ENCODE measurements around the genes ETV7 and PI16.

DNA sequence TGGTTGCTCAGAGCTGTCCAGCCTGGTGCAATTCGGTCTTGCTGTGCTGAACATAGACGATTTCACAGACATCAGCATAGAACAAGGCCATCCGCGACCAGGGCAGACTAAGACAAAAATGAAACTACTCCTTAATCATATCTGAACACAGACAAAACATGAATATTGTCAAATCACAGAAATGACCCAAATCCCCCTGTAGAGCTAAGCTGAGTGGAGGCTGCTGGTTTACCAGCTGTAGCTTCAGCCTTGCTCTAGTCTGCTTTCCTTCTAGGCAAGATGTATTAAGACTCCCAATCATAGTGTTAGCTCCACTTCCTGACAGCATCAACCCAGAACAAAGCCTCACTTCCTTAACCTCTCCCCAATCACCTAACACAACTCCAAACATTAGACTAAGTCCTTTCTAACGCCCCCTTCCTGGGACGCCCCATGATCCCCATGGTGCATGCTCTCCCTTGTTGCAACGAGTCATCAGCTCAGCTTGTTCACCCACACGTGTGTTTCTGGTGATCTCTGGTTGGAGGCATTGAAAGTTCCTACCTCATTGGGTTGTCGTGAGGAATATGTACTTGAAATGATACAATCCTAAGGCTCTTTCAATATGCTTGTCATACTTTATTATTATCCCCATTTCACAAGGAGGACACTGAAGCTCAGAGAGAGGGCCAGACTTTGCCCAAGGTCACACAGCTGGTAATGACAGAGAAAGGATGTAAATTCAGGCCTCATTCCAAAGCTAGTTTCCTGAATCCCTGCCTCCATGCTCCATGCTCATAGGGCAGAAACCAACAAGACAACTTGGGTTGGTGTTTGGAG is 3.4 kb upstream of the MAPK13 start:
- PRO-cap, result no peak

DNA sequence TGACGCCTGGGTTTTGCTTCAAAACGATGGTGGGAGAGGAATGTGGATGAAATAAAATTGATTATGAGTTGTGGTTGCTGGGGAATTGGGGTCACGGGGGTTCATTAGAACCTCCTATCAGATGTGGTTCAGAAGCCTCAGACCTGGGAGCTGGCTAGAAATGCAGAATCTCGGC is 605 bp upstream of the MAPK13 start:
- PRO-cap, result no peak

DNA sequence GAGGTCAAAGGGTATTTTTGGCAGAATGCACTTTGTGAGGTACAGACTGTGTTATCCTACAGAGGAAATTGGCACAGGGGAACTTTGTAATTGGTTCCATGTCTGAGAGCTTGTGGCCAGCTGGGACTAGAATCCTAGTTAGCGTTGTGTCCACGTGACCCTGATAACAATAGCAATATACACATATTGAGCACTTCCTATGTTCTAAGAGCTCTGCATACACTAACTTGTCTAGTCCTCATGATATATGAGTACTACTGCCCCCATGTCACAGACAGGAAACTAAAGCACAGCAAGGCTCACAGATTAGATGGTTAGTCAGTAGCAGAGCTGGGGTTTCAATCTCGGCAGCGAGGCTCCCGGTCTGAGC is 1.3 kb downstream of the MAPK13 start:
- PRO-cap, result no peak

- PRO-cap, result no peak
These were observed 1.7 kb downstream of the MAPK13 start for GRCh38 chr6:36131953-36132419.

GRCh38 chr6:36196854-36197262 is 314 bp downstream of the BRPF3 start:
- PRO-cap, result unidirectional peak, minus-strand start at chr6:36196946; bidirectional peak, plus-strand start at chr6:36197396, minus-strand start at chr6:36197193

GRCh38 chr6:36368920-36369430 is 18.5 kb downstream of the ETV7 start:
- PRO-cap, result no peak

GRCh38 chr6:36387454-36388141 is at the start of gene ETV7:
Gene ETV7, minus strand, starts transcription at chr6:36387669.
- PRO-cap, result no peak

GRCh38 chr6:36510084-36510582 is 37.1 kb downstream of the STK38 start:
- PRO-cap, result no peak

DNA sequence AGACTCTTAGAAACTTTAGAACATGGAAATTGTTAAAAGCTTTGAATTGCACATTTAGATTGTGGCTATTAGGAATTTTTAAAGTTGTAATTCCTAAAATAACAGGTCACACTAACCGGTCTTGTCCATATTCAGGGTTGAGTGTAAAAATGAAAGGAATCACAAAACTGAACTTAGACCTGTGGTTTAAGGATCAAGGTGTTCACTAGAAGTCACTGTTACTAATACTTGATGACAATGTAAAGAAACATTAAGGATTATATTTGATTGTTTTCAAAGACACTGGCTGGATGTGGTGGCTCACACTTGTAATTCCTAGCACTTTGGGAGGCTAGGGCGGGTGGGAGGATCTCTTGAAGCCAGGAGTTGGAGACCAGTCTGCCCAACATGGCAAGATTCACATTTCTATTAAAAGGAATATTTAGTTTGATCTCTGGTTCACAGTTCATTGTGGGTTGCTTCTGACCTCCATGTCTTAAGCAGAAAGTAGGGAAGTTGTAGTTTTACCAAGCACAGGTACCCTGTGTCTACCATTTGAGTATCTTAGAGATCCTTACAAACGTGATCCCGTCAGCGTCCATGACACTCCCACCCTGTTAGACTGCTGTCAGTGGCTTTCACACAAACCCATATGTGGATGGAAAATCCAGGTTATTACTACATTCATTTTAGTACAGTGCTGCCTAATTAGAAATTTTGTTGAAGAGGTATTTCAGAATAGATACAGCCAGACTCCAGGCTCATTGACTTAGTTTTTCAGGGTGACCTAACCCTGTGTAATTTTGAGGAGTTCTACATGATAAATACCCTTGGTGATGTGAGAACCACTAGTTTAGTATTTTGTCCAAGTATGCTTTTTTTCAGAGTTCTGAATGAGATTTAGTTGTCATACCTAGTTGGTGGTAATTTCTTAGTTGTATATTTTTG is 10.1 kb downstream of the SRSF3 start:
- PRO-cap, result no peak

GRCh38 chr6:36611643-36612131 is 17.5 kb downstream of the SRSF3 start:
- PRO-cap, result no peak

- PRO-cap, result no peak
These were observed 13.9 kb upstream of the CDKN1A start for GRCh38 chr6:36664680-36664933.

- PRO-cap, result no peak
These were observed 11.5 kb upstream of the CDKN1A start for GRCh38 chr6:36666824-36667702.

DNA sequence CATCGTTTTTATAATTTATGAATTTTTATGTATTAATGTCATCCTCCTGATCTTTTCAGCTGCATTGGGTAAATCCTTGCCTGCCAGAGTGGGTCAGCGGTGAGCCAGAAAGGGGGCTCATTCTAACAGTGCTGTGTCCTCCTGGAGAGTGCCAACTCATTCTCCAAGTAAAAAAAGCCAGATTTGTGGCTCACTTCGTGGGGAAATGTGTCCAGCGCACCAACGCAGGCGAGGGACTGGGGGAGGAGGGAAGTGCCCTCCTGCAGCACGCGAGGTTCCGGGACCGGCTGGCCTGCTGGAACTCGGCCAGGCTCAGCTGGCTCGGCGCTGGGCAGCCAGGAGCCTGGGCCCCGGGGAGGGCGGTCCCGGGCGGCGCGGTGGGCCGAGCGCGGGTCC is 263 bp upstream of the CDKN1A start:
- PRO-cap, result bidirectional peak, plus-strand start outside the sequence, minus-strand start at position 238 of the sequence

- PRO-cap, result no peak
These were observed 8.4 kb downstream of the CDKN1A start for GRCh38 chr6:36686778-36687426.

- PRO-cap, result no peak
These were observed 55.5 kb downstream of the RAB44 start for GRCh38 chr6:36753142-36753557.

GRCh38 chr6:36908557-36909164 is 22.9 kb downstream of the C6orf89 start:
- PRO-cap, result no peak

- PRO-cap, result unidirectional peak, minus-strand start at chr6:36927777
These were observed 26.8 kb upstream of the PI16 start for GRCh38 chr6:36927314-36928517.

- PRO-cap, result unidirectional peak, plus-strand start at chr6:36954738
These were observed at the start of gene PI16 for GRCh38 chr6:36954157-36955132. Gene PI16, plus strand, starts transcription at chr6:36954738.

- PRO-cap, result bidirectional peak, plus-strand start at chr6:36956216, minus-strand start at chr6:36956078
These were observed 1.3 kb downstream of the PI16 start for GRCh38 chr6:36955605-36956522.

- PRO-cap, result no peak
These were observed 12.9 kb downstream of the MTCH1 start for GRCh38 chr6:36972908-36973708.

Data from cardiac septum (tissue), 1 donor.